ENCODE measurements around a stretch of chr11.

- RRBS: no CpG with 5 or more reads among the region's 2 CpGs
Measured at GRCh38 chr11:12503151-12503591, 125.8 kb downstream of the PARVA start.

DNA sequence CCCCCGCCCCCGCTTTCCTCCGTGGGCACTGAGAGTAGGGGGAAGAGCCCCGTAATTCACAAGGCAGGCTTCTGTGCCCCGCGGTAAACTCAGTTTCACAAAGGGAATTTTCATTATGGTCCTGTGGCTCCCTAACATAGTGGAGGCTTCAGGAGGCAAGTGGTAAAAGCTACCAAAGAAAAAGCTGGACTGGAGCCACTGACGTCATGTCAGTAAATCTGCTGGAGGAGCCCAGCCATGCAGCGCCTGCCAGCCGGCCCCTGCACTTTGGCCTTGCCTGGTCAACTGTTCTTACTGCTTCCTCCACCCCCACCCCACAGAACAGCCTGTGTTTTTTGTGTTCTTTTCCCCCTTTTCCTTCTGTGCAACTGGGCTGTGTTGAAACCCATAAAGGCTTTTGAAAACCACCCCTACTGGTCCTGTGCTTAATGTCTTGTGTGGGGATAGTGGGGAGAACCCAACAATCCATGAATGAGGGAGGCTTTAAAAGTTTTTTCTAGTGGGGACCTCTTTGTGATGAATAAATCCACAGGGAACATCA is 18.4 kb downstream of the TEAD1 start:
- RRBS: no CpG with 5 or more reads among the region's 9 CpGs

DNA sequence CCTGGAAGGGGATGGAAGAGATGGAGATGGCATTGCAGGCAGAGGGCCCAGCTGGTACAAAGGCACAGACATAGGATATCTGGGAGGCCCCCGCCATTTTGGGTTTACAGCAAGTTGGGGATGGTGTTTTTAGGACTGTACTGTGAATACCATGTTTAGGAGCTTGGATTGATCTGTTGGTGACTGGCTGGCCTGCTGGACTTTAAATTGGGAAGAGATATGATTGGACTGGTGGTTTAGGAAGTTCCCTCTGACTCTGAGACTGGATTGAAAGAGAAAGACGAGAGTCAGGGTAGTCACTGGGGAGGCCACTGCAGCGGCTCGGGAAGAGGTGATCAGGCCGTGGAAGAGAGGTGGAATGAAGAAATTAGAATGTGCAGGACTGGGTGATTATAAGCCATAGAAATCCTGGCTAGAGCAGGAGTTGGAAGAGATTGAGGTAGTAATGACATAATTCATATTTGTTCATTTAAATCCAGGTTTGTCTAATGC is 36.7 kb downstream of the TEAD1 start:
- RRBS: no CpG with 5 or more reads among the region's 5 CpGs

DNA sequence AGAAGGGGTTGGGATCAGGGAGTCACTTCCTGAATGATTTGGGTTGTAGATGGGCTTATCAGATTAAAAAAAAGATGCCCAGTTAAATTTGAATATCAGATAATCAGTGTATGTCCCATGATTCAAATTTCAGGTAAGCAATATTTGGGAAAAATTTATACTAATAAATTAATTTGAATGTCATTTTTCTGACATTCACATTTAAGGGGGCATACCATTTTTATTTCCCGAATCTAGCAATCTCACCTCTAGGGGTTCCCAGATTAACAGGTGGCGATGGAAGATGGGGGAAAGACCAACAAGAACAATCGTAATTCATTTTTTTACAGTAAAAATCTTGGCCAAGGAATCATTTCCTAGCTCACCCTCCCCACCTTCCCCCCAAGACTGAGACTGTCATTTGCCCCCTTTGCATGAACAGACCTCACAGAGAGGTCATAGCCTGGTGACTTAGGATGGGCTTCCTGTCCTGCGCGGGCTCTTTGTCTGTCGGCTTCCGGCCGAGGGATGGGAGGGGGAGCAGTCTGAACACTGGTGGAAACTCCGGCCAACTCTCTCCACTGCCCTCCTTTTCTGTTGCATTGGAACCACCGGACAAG is 41.5 kb downstream of the TEAD1 start:
- RRBS: no CpG with 5 or more reads among the region's 10 CpGs

- RRBS: no CpG with 5 or more reads among the region's 4 CpGs
Measured at GRCh38 chr11:12806144-12806771, 132.0 kb downstream of the TEAD1 start.

- RRBS: no CpG with 5 or more reads among the region's 8 CpGs
Measured at GRCh38 chr11:12810608-12811246, 136.5 kb downstream of the TEAD1 start.

DNA sequence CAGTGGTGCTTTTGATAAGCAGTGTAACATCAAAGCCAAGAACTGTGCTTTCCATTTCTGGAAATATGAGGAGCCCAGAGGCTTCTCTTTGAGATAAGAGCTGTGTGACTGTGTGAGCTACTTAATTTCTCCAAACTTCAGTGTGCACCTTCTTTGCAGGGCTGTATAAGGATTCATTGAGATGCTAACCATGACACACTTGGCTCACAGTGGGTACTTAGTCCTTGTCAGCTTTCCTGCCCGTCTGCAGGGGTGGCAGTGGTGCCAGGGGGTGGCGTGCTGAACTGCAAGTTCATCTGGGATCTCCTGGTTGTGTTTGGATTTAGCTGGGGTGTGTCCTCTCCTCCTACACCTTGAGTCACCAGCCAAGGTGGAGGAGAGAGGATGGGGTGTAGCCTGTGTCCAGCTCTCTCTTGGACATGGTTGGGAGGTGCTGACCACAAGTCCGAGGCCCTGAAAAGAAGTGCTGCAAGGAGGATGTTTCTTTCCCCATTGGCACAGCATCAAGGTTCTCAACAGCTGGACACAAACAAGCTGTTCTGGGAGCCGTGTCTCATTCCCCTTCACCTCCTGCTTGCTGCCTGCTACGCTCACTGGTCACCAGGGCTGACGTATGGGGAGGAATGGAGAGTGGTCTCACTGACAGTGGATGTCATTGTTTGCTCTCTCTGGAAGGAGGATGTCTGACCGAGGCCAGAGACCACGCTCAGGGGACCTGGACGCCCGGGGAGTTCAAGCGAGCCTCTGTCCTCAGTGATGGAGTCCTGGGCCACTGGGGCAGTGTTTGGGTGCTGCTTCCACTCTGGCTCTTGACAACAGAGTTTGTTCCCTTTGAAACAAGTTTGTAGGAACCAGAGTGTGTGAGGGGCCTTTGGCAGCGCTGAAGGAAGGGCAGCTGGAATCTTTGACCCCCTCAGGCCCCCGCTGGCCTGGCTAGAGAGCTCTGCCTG is 139.6 kb downstream of the TEAD1 start:
- RRBS: no CpG with 5 or more reads among the region's 13 CpGs

- RRBS: no CpG with 5 or more reads among the region's 20 CpGs
Measured at GRCh38 chr11:13008578-13008935, 559 bp upstream of the RASSF10 start.

DNA sequence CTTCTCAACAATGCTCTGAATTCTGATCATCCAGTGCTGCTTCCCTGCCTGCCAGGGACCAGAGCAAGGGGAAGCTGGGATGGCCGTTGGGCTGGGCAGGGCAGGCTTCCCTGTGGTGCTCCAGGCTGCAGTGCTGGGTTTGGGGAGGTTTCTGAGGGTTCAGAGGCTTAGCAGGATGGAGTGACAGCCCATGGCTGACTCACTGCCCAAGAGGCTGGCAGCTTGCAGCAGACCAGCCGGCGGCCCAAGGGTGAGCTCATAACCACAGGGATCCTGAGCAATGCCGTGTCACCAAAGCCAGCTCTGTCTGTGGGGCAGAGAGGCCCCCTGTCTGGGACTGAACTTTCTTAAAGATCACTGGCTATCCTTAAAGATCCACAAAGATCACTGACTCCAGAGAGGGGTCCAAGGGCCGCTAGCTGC is 61.2 kb upstream of the BMAL1 start:
- RRBS: no CpG with 5 or more reads among the region's 5 CpGs

DNA sequence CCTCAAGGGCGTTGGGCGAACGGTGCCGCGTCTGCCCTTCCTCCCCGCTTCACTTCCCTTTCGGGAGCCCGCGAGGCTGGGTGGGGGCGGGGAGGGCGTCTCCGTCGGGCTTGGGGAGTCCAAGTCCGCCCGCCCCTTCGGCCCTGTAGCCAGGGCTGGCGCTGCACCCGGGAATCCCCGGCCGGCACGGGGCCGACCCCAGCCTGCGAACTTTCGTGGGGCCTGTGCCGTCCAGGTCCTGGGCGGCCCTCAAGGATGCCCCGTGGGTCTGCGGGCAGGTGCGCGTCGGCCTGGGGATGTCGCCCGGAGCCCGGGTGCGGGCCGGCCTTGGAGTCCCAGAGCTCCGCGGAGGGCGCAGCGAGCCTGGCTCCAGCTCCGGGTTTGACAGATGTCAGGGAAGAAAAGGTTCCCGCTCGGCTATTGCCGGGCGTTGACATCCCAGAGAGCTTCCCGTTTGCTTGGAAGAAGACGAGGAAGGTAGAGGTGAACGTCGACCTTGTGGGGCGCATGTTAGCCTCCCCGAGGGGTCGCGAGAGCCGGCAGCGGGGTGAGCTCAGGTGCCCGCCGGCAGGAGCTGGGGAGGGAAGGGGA is 920 bp downstream of the BMAL1 start:
- RRBS: 2% methylated on average over 14 of the region's 57 CpGs

DNA sequence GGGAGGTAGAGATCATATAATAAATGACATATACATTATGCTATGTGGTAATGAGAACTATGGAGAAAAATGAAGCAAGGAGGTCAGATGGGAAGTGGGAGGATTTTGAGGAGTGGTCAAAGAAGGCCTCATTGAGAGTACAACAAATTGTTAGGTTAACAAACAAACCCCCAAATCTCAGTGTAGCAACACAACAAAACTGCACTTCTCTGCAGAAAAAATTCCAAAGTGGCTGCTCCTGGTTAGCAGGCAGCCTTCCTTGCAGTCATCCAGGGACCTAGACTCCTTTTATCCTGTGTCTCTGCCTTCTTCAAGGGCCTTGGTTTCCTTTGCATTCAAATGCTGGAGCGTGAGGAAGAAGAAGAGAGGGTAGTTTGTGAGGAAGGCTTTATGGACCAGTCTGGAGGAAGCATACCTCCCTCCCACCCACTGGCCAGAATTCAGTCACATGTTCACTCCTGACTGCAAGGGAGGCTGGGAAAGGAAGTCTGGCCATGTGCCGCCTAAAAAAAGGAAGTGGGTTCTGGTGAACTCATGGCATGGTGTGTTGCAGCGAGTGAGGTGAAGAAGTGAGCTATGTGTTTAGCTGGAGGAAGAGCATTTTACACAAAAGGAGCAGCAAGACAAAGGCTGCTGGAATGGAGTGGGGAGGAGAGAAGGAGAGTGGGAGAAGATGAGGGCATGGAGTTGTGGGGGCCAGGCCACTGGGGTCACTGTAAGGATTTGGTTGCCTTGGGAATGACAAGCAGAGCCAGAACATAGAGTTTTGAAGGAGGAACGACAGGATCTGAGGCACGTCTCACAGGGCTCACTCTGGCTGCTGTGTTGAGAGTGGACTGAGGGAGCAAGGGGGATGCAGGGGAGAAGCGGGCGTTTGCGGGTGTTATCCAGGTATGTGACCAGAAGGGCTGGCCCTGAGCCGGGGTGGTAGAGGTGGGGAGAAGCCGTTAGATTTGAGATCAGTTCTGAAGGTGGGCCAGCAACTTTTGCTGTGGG is 26.1 kb downstream of the BMAL1 start:
- RRBS: no CpG with 5 or more reads among the region's 10 CpGs

GRCh38 chr11:13310460-13311339 is 33.1 kb downstream of the BMAL1 start:
- RRBS: no CpG with 5 or more reads among the region's 12 CpGs

- RRBS: no CpG with 5 or more reads among the region's 21 CpGs
Measured at GRCh38 chr11:13463610-13464089, 628 bp upstream of the BTBD10 start.

- RRBS: 1% methylated on average over 35 of the region's 58 CpGs
Measured at GRCh38 chr11:13667915-13668539, 441 bp upstream of the FAR1 start.

DNA sequence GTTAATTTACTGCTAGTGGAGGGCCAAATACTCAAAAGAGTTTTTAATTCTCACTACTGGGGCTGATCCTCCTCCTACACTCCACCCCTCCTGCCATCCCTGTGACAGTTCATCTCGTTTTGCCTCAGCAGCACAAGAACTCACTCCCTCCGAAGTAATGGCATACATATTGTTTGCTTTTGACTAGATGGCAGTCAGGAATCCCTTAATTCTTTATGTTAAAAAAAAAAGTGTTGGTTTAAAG is 1.1 kb downstream of the FAR1 start:
- RRBS: no CpG with 5 or more reads among the region's 2 CpGs

DNA sequence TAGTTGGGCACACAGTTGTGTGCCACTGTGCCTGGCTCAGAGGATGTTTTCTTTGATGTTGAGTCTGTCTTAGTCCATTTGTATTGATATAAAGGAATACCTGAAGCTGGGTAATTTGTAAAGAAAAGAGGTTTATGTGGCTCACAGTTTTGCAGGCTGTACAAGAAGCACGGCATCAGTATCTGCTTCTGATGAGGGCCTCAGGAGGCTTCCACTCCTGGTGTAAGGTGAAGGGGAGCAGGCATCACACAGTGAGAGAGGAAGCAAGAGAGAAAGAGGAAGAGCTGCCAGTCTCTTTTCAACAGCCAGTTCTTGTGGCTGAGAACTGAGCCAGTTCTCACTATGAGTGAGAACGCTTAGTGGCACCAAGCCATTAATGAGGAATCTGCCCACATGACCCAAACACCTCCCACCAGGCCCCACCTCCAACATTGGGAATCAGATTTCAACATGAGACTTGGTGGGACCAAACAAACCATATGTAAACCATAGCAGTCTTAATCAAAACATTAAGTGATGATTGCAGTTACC is 12.0 kb downstream of the FAR1 start:
- RRBS: no CpG with 5 or more reads among the region's 2 CpGs

GRCh38 chr11:14090540-14091149 is 128.1 kb downstream of the SPON1 start:
- RRBS: no CpG with 5 or more reads among the region's 14 CpGs

GRCh38 chr11:14723308-14724393 is 80.0 kb downstream of the PDE3B start:
- RRBS: no CpG with 5 or more reads among the region's 4 CpGs

- RRBS: no CpG with 5 or more reads among the region's 1 CpG
Measured at GRCh38 chr11:14768606-14769350, 123.3 kb downstream of the CYP2R1 start.

GRCh38 chr11:14813385-14813633 is 78.7 kb downstream of the CYP2R1 start:
- RRBS: no CpG with 5 or more reads among the region's 2 CpGs

Measured in retinal pigment epithelial cell (primary cell).